Skeletal muscle tissue (tissue), 7 donors: ENCODE data around the genes FAM83E, FGF21, GYS1 and TRPM4.

DNA sequence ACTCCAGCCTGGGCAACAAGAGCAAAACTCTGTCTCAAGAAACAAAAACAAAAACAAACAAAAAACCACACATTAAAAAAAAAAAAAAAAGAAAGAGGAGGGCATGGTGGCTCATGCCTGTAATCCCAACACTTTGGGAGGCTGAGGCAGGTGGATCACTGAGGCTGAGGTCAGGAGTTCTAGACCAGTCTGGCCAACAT, 19.2 kb downstream of the GRIN2D start:
- PRO-cap, 3 experiments, result no peak in any of the 3 experiments
- RAMPAGE, long total RNA, result no peak

- PRO-cap, 3 experiments, result no peak in any of the 3 experiments
- RAMPAGE, long total RNA, result no peak
- RRBS, 2 experiments, result 8 to 9% methylated on average over 2 of the region's 16 CpGs
These were observed 866 bp upstream of the GRWD1 start for GRCh38 chr19:48444635-48445599.

GRCh38 chr19:48568183-48569033, 16.4 kb downstream of the SULT2B1 start:
- PRO-cap, 3 experiments, result peak in 2 of 3 experiments; most common plus-strand start chr19:48568581 (in 2)
- RAMPAGE, long total RNA, result no peak
- RRBS, 2 experiments, result no CpG with 5 or more reads among the region's 30 CpGs

GRCh38 chr19:48613505-48614136, 1.3 kb downstream of the FAM83E start:
- PRO-cap, 3 experiments, result peak in 1 of 3 experiments; most common plus-strand start chr19:48613830 (in 1); most common minus-strand start chr19:48613550 (in 1)
- RAMPAGE, long total RNA, result no peak
- RRBS, 2 experiments, result no CpG with 5 or more reads among the region's 17 CpGs

- PRO-cap, 3 experiments, result no peak in any of the 3 experiments
- RAMPAGE, long total RNA, result no peak
- RRBS, 2 experiments, result 42 to 50% methylated on average over 18 to 20 of the region's 36 CpGs
These were observed at the start of gene FAM83E for GRCh38 chr19:48614548-48615657. Gene FAM83E (minus strand): TSS chr19:48615076.

DNA sequence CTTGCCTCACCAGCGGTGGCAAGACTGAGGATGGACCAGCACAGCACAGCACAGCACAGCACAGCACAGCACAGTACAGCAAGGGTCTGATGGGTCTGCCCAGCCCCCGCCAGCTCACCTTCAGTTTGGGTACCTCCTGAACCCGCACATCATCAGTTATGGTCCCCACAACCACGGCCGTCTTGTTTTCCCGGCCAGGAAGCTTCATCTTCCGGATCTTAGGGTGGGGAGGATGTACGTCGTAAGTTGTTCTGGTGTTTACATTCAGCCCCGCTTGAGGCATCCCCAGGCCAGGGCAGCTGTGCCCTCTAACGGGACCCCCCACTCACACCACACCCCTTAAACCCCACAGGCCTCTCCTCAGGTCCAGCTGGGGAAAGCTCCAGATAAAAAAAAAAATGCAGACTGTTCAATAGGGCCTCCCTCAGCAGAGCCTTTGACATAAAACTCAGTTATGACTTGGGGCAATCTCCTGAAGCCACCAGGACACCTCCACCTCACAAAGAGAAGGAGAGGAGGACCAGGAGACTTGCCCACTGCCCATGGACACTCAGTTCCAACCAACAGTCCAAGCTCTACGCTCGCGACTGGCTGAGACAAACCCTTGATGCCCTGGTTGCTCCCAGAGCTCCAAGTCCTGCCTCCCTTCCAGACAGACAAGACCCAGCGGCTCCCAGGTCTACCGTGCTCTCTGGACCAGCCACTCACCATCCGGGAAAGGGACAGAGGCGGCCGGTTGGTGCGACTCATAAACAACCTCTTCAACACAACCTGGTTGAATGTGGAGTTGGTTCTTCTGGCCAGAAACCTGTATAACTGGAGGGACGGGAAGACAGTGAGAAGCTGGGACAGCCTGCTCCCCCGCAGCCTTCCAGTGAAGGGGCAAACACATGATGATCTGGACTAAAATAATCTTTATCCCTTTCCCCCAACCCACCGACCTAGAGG, 2.0 kb upstream of the FAM83E start:
- PRO-cap, 3 experiments, result no peak in any of the 3 experiments
- RAMPAGE, long total RNA, result no peak
- RRBS, 2 experiments, result no CpG with 5 or more reads among the region's 23 CpGs

DNA sequence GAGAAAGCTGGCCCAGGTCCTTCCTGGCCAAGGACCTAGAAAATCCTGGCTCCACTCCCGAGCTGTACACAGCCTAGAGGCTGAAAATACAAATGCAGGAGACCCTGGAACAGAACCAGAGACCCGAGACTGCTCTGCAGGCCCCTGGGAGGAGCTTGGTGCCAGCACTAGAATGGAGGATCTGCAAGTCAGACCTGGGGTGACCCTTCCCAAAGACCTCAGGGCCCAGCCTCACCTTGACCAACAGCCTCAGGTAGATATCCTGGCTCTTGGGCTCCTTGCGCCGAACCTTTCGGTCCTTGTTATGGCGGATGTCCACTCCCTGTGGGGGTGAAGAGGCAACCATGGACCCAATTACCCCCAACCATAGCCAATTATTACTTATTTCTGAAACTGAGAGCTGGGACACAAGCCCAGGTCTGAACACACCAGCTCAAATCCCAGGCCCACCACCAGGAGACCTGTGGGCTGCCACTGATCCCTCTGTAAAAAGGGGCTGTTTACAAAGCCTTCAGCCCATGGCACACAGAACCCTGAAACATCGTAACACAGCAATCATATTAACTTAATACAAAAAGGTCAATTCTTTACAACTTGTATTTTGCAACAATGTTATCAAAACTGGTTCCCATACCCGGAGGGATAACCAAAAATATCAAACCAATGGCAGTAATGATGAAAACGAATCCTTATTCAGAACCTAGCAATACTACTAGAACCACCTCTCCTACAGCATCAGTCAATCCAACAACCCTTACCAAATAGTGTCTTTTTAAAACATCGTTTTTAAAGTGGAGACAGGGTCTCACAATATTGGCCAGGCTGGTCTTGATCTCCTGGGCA, 1.2 kb downstream of the RPL18 start:
- PRO-cap, 3 experiments, result no peak in any of the 3 experiments
- RAMPAGE, long total RNA, result no peak
- RRBS, 2 experiments, result no CpG with 5 or more reads among the region's 10 CpGs

- PRO-cap, 3 experiments, result no peak in any of the 3 experiments
- RAMPAGE, long total RNA, result no peak
- RRBS, 2 experiments, result 13% methylated on average over 10 to 15 of the region's 81 CpGs
These were observed 7.3 kb downstream of the DBP start for GRCh38 chr19:48629466-48630670.

- PRO-cap, 3 experiments, result peak in 1 of 3 experiments; most common minus-strand start chr19:48632927 (in 1)
- RAMPAGE, long total RNA, result no peak
- RRBS, 2 experiments, result no CpG with 5 or more reads among the region's 13 CpGs
These were observed 4.1 kb downstream of the DBP start for GRCh38 chr19:48632651-48633822.

DNA sequence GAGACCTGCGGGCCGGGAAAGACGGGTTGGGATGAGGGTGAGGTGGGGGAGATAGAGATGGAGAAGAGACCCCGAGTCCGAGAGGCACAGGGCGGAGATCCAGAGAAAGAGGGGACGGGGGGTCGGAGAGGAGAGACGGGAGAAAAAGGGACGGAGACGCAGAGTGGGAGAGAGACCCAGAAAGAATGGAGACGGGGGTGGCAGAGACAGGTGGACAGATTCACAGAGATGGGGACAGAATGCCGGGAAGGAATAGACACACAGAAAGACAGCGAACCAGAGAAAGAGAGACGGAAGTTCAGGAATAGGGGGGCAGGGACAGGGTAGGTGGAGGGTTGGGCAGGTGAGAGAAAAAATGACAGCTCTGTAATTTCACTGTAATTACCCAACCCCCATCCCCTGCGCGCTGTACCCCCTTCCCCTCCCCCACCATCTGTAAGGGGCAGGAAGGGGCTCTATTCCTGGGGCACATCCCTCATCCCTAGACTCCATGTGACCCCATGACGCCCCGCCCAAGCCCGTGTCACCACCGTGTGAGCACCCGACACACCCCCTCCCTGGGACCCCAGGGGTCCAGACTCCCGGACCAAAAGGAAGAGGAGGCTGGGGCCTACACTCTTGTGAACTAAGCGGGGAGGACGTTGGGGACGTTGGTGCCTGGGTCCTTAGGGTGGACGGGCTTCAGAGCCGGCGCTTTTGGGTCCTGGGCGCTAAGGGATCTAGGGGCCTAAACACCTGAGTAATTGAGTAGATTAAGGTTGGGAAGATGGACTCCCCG, 1.0 kb downstream of the DBP start:
- PRO-cap, 3 experiments, result peak in 2 of 3 experiments; most common plus-strand start position 576 of the sequence (in 1); most common minus-strand start position 494 of the sequence (in 1)
- RAMPAGE, long total RNA, result no peak
- RRBS, 2 experiments, result 2% methylated on average over 5 of the region's 31 CpGs

DNA sequence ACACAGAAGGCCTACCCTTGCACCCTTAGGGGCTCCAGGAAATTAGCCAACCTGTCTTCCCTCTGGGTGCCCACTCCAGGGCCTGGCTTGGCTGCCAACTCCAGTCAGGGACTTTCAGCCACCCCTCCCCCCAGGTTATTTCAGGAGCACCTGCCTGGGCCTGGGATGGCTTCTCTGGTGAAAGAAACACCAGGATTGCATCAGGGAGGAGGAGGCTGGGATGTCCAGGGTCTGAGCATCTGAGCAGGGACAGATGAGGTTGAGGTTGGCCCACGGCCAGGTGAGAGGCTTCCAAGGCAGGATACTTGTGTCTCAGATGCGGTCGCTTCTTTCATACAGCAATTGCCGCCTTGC, at the start of gene FGF21:
FGF21 (plus strand) TSS at position 250 of the 354 bp plus-strand sequence.
- PRO-cap, 3 experiments, result no peak in any of the 3 experiments
- RAMPAGE, long total RNA, result no peak
- RRBS, 2 experiments, result no CpG with 5 or more reads among the region's 4 CpGs

DNA sequence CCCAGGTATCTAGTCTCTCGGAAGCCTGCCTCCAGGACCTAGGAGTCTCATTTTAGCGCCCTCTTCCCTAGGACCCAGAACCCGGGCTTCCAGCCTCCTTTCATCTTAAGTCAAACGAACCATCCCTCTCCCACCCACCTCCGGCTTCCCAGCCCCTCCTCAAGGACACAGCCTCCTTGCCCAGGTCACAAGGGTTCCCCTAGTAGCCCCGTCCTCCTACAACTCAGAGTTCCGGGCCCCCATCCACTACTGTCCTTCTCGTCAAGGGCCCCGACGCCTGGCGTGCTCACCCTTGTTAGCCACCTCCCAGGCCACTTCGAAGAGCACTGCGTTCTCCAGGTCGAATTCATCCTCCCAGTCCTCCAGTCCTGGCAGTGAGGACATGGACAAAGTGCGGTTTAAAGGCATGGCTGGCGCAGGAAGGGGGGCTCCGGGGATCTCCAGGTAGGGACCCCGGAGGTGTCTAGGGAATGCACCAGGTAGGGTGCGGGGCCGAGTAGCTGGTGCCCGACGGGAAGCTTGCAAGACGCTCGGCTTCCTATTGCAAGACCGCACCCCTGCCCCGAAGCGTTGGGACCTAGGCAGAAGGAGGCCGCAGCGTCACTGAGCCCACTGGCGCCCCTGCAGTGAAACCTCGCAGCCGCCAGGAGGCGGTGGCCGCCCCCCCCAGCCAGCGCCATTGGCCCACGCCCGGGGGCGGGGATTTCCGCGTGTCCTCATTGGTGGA, at the start of gene GYS1:
GYS1 (minus strand) TSS at position 605 of the 727 bp plus-strand sequence.
- PRO-cap, 3 experiments, result peak in 3 of 3 experiments; most common minus-strand start position 605 of the sequence (in 2)
- RAMPAGE, long total RNA, result no peak
- RRBS, 2 experiments, result 3% methylated on average over 8 to 10 of the region's 40 CpGs

DNA sequence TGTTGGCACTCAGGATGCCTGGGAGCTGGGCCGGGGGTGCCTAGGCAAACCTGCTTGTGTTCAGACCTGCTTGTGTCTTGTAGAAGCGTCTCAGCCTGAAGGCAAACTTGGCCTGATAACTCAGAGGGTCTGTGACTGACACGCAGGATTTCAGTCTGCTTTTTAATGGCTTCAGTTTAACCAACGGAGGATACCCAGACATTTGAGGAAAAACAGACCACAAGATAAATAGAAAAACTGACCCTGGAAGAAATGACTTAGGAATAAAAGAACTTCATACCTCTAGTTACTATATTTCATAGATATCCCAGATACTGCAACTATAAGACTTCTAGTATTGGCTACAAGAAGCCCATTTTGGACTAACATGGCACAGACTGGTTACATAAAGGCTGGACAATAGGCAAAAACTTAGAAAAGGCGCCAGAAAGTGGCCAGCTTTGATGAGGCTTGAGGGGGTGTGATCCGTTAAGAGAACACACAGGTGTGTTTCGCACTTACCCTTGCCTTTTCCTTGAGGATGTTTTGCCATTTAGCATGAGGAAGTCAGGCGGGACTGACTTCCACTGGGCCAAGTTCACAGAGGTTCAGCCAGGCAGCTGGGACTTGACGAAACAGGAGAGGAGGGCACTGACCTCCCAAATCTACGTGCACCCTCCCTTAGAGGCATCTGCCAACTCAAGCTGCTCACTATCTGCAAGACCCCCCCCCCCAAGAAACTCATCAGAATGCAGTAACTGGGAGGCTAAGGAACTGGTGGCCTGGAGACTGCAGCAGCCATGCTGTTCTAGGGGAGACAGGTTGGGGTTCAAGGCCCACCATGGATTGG, 4.7 kb upstream of the LIN7B start:
- PRO-cap, 3 experiments, result no peak in any of the 3 experiments
- RAMPAGE, long total RNA, result no peak
- RRBS, 2 experiments, result no CpG with 5 or more reads among the region's 10 CpGs

GRCh38 chr19:49157320-49158065, at the start of gene TRPM4:
Gene TRPM4 (plus strand): TSS chr19:49157792.
- PRO-cap, 3 experiments, result peak in 3 of 3 experiments; most common plus-strand start chr19:49157806 (in 2); most common minus-strand start chr19:49157631 (in 2)
- RAMPAGE, long total RNA, result no peak
- RRBS, 2 experiments, result 3% methylated on average over 6 of the region's 36 CpGs

- PRO-cap, 3 experiments, result no peak in any of the 3 experiments
- RAMPAGE, long total RNA, result no peak
- RRBS, 2 experiments, result 37 to 44% methylated on average over 7 to 13 of the region's 38 CpGs
These were observed 8.4 kb downstream of the TRPM4 start for GRCh38 chr19:49165770-49166521.

DNA sequence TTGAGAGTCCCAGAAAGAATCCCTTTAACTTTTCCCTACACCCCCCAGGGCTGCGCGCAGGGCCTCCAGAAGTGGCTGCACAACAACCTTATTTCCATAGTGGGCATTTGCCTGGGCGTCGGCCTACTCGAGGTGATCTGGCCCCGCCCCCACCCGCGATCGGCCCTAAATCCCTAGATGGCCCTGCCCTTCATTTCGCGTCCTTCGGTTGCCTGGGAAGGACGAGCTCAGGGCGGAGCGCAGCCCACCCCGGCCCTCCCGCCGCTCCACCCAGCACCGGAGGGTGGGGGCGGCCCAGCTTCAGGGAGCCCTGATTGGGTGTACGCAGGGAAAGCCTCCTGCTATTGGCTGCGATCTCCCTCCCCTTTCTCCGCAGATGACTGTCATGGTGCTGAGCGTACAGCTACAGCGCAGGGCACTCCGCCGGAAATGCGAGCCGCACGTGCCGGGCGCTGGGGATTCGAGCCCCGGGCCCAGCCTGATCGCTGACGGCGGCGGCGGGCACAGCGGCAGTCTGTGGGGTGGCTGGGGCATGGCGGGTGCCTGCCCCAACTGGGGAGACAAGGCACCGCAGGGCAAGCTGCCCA, 4.2 kb downstream of the CD37 start:
- PRO-cap, 3 experiments, result peak in 3 of 3 experiments; most common plus-strand start position 375 of the sequence (in 2); most common minus-strand start position 139 of the sequence (in 1)
- RAMPAGE, long total RNA, result no peak
- RRBS, 2 experiments, result no CpG with 5 or more reads among the region's 42 CpGs

GRCh38 chr19:49436052-49436918, 5.0 kb downstream of the SLC17A7 start:
- PRO-cap, 3 experiments, result no peak in any of the 3 experiments
- RAMPAGE, long total RNA, result no peak
- RRBS, 2 experiments, result no CpG with 5 or more reads among the region's 49 CpGs

- PRO-cap, 3 experiments, result no peak in any of the 3 experiments
- RAMPAGE, long total RNA, result no peak
- RRBS, 2 experiments, result no CpG with 5 or more reads among the region's 5 CpGs
These were observed 2.6 kb downstream of the RPS11 start for GRCh38 chr19:49498795-49499245.

GRCh38 chr19:49514173-49514608, 1.7 kb downstream of the FCGRT start:
- PRO-cap, 3 experiments, result no peak in any of the 3 experiments
- RAMPAGE, long total RNA, result no peak
- RRBS, 2 experiments, result no CpG with 5 or more reads among the region's 21 CpGs

DNA sequence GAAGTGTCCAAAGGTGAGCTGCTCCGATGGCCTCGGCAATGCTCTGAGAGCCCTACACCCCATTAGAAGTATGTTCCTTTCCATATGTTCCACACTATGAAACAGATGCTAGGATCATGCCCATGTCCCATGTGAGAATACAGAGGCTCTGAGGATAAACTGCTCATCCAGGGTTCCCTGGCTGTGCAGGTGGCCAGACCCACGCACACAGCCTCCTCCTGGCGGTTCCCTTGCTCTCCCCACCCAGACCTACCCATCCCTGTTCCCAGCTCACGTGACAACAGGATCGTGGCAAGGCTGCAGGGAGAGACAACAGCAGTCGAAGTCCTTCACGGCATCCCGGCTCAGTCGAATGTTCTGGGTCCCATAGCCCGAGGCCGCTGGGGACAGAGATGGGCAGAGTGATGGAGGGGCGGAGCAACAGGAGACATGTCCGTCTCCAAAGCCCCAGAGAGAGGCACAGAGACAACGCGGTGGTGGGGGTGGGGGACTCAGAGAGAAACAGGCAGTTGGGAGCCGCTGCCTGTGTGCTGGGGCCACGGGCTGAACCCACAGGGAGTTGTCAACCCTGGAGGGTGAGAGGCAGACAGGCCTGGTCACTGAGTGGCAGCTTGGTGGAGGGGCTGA, 20.6 kb downstream of the NOSIP start:
- PRO-cap, 3 experiments, result no peak in any of the 3 experiments
- RAMPAGE, long total RNA, result no peak
- RRBS, 2 experiments, result no CpG with 5 or more reads among the region's 18 CpGs